A375 (cell line): Measurements from ENCODE around the genes CUEDC1, LPO, HSF5, RAD51C and CLTC.

DNA sequence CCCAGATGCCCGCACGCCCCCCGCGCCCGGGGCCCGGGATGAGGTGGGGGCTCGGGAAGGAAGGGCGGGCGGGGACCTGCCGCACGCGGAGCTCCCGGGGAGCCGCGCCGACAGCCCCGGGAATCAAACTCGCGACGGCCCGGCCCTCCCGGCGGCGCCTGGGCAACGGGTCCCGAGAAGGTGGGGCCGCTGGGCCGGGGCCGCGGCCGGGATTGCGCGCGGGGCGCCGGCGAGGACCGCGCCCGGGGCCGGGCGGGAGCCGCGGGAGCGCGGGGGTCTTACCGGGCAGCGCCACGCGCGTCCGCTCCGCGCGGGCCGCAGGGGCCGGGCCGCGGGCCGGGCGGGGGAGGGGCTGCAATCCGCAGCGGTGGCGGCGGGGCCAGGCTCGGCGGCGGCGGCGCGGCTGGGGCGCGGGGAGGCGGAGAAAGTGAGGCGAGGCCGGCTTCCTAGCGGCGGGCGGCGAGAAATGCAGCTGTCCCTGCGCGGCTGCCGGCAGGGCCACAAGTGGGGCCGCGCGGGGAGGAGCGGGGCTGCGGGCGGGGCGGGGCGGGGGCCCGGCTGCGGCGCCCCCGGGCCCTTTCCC, at the start of gene CUEDC1:
Gene CUEDC1 (minus strand): TSS at position 470 of the 583 bp plus-strand sequence.
- RAMPAGE, long total RNA, result no peak

- RAMPAGE, long total RNA, result no peak
These were observed 7.0 kb downstream of the DYNLL2 start for GRCh38 chr17:58089942-58090885.

GRCh38 chr17:58152830-58153618, 4.8 kb downstream of the OR4D1 start:
- RAMPAGE, long total RNA, result no peak

DNA sequence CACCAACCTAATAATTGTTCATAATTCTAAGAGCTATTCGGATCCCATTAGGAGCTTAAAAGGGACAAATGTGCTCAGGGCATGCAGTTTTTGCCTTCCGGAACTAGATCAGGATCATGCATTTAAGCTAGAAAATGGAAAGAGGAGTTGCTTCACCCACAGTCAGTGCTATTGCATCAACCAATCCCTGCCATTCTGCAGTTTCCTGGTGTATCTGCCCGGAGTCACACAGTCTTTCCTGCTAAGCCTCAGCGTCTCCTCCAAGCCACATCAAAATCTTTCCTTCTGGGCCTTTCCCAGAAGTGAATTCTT, at the start of gene LPO:
Gene LPO (plus strand): TSS at position 234 of the 312 bp plus-strand sequence.
- RAMPAGE, long total RNA, result no peak

- RAMPAGE, long total RNA, result no peak
These were observed 7.7 kb upstream of the TSPOAP1 start for GRCh38 chr17:58336322-58336694.

GRCh38 chr17:58343771-58344849, 7.9 kb downstream of the SUPT4H1 start:
- RAMPAGE, long total RNA, result no peak

- RAMPAGE, long total RNA, result no peak
These were observed 4.5 kb downstream of the SUPT4H1 start for GRCh38 chr17:58347399-58347945.

GRCh38 chr17:58364685-58365143, 12.7 kb upstream of the SUPT4H1 start:
- RAMPAGE, long total RNA, result no peak

GRCh38 chr17:58488166-58488629, at the start of gene HSF5:
TSS of gene HSF5 (minus strand) at chr17:58488408.
- RAMPAGE, long total RNA, result no peak

DNA sequence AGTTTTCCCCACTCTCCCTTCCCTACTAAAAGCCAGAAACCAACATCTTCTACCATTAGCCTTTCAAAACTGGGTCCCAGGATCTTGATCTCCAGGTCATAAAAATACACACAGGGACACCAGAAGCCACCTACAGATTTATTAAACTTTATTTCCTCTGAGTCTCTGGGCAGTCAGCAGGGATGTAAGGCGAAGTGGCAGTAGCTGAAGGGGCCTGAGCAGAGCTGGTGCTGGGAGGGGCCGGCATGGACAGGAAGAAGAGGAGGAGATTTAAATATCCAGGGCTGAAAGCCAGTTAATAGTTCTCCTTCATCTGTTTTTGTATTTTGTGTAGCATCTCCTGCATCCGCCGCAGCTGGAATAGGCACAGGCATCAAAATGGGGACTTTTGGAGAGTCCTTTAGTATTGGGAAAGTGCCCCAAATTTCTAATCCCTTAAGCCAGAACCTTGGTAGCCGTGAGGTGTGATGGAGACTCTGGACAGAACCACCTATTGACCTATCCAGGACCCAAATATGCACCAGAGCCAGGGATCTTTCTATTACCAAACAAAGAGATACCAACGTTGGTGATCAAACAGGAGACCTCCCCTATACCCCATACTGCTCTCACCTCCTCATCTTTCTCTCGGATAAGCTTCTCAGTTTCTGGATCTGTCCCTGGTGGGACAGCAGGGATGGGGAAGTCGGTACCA, 5.8 kb upstream of the MTMR4 start:
- RAMPAGE, long total RNA, result no peak

DNA sequence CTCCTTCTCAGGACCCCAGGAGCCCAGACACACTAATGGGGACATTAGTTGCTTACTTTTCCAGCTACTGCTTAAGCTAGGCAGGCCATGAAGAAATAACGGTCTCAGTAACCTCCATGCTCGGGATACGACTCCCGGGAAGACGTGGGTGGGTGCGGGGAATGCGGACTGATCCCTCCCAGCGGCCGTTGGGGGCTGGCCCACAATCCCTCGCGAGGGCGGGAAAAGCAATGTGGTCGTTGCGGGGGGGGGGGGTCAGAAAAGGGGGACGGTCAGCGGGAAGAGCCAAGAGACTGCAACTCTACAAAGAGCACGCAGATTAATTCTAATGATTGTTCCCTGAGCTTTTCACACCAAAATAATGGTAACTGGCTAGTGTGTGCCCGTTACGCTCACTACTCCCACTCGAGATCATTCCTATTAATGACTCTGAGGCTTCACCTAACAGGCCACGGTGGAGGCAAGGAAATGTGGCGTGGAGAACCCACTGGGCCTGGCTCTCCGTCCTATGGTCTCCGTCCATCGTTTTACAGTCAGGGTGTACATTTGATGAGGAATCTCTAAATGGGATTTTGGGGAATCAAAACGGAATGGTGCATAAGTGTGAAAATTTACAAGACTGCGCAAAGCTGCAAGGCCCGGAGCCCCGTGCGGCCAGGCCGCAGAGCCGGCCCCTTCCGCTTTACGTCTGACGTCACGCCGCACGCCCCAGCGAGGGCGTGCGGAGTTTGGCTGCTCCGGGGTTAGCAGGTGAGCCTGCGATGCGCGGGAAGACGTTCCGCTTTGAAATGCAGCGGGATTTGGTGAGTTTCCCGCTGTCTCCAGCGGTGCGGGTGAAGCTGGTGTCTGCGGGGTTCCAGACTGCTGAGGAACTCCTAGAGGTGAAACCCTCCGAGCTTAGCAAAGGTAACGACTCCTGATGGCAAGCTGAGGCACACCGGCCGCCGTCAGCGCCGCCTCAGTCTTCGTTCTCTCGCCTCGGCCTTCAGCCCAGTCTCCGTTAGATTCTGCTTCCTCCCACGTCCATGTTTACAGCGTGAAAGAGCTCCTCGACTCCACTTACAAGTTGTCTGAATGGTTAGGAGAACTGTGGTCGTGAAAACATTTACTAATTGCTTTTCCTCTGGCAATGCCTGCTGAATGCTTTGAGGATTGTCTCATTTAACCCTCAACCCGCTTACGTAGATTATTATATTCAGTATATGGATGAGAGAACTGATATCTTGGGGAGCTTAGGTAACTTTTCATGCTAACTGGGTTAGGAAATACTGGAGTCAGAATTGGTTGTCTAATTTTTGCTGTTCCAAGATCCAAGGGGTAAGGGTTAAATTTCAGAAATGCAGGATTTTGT, at the start of gene RAD51C:
Gene RAD51C (plus strand): TSS at position 720 of the 1,351 bp plus-strand sequence.
- RAMPAGE, long total RNA, result start-site peak on the plus strand centred at position 726 of the sequence, 49 bp wide, 96 and 26 reads in 2 replicates

- RAMPAGE, long total RNA, result no peak
These were observed 785 bp downstream of the GDPD1 start for GRCh38 chr17:59220896-59221695.

- RAMPAGE, long total RNA, result no peak
These were observed 3.5 kb upstream of the YPEL2 start for GRCh38 chr17:59327881-59328455.

DNA sequence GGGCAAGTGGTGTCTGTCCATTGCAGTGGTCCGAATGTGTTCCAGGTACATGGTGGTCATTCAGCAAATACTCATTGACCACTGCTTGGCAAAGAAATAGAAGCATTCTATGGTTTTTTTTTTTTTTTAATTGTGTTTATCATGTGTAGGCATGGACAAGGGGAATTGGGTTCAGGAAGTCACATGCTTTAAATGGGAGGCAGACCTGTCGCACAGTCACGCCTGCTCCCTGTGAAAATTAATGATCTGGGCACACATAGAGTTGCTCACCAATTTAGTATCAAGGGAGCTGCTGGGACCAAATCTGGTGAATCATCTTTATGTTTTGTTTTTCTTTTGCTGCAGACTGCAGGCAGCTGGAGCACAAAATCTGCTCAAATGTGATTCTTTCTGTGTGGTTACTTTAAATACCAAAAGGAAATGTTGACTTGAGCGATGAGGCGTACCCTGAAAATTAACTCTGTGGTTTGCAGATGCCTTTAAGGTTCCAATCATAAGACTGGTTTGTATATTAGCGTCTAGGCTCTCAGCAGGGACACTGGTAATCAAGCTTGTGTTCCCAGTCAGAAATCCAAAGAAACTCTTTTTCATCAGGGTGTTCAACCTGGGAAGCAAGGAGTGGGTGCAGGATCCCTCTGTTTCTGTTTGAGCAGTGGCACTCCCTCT, 30.8 kb downstream of the YPEL2 start:
- RAMPAGE, long total RNA, result no peak

DNA sequence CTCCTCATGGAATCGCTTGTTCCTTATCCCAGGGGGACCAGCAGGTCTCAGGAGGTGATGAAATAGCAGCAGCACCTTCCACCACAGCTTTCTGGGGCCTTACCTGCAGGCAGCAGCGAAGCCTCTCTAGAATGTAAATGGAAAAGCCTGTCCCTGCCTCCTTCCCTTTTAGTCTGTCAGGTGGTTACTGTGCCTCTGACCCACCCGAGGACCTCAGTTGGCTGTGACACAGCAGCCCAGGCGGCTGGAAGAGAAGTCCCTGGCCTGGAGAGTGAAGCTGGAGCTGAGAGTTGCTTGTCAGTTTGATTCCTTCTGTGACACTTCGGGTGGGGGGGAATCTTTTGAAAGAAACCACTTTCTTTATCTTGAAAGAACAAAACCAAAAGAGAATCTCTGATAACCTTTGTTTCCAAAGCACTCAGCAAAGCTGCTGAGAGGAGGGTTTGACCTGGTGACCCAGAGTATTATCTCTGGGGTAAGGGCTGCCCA, 33.8 kb downstream of the YPEL2 start:
- RAMPAGE, long total RNA, result no peak

GRCh38 chr17:59422919-59423821, 91.7 kb downstream of the YPEL2 start:
- RAMPAGE, long total RNA, result no peak

DNA sequence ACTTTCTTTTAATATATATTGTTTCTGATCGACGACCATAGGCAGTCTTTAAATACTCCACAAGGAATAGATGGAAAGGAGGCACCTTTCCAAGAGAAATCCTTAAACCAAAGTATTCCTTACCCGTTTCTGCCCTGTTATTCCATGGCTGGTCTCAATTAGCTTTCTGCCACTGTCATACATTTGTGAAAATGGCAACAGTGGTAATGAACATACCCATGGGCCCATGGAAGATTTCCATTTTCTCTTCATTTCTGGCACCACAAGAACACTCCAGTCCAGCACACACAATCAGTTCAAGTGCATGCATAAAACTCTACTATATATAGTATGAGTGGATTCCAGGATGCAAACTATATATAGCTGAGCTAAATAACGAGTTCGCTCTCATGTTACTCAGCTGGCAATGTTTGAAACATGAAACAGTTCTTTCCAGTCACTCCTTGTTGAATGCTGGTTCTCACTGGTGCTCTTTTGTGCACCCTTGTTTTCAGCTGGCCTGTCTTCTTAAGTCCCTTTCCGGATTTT, 75.3 kb upstream of the DHX40 start:
- RAMPAGE, long total RNA, result no peak

GRCh38 chr17:59521368-59522019, 43.9 kb upstream of the DHX40 start:
- RAMPAGE, long total RNA, result no peak

GRCh38 chr17:59619382-59620191, at the start of gene CLTC:
TSS of gene CLTC (plus strand) at chr17:59619895.
- RAMPAGE, long total RNA, result start-site peak on the plus strand at chr17:59619884-59619983, 382 and 153 reads in 2 replicates

DNA sequence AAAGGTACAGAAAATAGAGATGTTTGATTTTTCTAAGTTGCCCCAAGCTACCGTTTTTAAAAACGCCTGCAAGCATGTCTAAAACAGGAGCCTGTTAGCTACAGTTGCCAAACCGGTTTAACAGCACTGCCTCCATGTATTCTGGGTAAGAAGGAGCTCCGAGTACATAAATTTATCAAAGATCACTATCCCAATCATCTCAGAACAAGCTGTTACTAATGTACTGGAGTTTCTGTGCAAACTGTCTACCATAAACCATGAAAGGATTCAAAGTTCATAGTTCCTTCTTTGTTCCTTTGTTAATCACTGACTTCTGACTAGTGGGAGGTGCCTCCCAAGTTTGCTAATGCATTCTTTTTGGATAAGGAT, 55.4 kb downstream of the TUBD1 start:
- RAMPAGE, long total RNA, result no peak